Spinal cord (tissue), 3 donors: Measurements from ENCODE around the genes HESX1 and PDHB.

DNA sequence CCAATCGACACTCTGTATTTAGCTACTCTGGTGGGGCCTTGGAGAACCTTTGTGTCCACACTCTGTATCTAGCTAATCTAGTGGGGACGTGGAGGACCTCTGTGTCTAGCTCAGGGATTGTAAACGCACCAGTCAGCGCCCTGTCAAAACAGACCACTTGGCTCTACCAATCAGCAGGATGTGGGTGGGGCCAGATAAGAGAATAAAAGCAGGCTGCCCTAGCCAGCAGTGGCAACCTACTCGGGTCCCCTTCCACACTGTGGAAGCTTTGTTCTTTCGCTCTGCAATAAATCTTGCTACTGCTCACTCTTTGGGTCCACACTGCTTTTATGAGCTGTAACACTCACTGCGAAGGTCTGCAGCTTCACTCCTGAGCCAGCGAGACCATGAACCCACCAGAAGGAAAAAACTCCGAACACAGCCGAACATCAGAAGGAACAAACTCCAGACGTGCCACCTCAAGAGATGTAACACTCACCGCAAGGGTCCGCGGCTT, 9.5 kb upstream of the TASOR start:
- PRO-cap, result no peak
- RAMPAGE, long total RNA, result no peak

GRCh38 chr3:56787265-56787625, 14.5 kb downstream of the ARHGEF3 start:
- PRO-cap, result no peak
- RAMPAGE, long total RNA, result no peak

DNA sequence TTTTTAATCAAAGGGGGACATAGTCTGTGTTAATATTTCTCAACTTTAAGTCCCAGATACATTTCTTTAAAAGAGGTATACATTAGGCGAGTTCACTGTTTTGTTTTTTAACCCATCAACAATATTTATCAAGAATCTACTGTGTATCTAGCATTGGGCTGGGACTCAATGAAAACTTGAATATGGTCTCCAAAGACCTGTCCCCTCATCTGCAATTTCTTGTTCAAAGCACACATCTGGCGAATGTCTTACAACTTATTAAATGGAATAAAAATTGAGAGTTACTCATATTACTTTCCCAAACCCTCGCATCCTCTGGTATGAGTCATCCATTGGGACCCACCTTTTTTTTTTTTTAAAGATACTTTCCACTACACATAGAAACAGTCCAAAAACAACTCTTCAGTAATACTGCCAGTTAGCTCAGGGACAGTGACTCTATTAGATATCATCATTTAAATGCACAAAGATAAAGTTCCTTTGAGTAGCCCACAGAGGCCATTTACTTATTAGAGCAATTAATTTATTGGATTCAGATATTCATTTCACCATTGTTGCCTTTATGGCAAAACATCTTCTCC, 77.6 kb upstream of the ARHGEF3 start:
- PRO-cap, result no peak
- RAMPAGE, long total RNA, result no peak

DNA sequence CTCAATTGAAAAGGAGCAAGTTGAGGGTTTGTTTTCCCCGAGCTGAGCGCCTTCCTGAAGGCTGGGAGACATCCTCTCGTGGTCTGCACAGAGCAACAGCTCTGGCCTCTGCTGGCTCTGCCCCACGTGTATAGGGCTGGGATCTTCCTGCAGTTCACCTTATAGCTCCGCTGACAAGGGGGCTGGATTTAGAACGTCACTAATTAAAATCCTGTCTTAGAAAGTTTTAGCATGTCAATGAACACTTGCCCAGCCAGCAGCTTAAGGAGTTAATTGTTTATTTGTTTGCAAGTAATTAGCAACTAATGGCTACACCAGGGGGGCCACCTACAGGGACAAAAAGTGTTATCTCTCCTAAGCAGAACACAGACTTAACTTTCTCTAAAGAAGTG, at the start of gene HESX1:
Gene HESX1, minus strand, starts transcription at position 132 of the 392 bp plus-strand sequence.
- PRO-cap, result no peak
- RAMPAGE, long total RNA, result no peak

DNA sequence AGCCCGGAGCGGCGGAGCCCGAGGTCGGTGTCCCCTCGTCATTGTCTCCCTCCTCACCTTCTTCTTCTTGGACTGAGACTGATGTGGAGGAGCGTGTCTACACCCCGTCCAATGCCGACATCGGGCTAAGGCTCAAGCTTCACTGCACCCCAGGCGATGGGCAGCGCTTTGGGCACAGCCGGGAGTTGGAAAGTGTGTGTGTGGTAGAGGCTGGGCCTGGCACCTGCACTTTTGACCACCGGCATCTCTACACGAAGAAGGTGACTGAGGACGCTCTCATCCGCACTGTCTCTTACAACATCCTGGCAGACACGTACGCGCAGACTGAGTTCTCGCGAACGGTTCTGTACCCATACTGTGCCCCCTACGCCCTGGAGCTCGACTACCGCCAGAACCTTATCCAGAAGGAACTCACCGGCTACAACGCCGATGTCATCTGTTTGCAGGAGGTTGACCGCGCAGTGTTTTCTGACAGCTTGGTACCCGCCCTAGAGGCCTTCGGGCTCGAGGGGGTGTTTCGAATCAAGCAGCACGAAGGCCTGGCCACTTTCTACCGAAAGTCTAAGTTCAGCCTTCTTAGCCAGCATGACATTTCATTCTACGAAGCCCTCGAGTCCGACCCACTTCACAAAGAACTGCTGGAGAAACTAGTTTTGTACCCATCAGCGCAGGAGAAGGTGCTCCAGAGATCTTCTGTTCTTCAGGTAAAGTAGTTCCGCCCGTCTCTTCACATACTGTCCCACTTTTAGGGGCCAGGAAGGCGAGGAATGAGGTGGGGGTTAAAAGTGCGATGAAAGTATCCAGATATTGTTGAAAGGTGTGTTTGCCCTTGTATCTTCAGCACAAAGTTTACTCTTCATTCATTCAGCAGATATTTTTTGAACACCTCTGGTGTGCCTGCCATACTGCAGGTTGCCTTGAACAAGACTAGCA, 1.2 kb downstream of the PDE12 start:
- PRO-cap, result no peak
- RAMPAGE, long total RNA, result no peak

DNA sequence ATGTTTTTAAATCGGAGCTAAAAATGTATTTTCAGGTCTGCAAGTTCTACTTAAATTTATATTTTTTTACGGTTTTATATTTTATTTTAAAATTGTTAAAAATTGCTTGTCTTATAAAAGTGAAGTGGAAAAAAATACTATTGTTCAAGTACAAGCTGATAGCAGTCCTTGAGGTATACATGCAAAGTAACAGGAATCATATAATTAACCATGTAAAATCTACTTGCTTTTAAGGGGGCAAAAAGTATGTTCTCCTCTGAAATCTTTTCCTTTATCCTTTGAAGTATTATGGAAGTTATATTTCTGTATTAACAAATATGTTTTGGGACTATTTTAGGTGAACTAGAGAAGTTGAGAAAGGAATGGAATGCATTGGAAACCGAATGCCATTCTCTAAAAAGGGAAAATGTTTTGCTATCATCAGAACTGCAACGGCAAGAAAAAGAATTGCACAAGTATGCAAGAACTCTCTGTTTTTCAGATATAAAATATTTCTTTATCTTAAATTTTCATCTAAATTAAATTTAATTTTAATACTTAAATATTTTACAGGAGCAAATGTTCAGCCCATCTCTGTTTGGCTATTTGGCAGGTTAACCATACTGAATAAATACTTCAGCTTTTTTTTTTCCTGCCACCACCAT, 95.3 kb upstream of the FLNB start:
- PRO-cap, result no peak
- RAMPAGE, long total RNA, result no peak

DNA sequence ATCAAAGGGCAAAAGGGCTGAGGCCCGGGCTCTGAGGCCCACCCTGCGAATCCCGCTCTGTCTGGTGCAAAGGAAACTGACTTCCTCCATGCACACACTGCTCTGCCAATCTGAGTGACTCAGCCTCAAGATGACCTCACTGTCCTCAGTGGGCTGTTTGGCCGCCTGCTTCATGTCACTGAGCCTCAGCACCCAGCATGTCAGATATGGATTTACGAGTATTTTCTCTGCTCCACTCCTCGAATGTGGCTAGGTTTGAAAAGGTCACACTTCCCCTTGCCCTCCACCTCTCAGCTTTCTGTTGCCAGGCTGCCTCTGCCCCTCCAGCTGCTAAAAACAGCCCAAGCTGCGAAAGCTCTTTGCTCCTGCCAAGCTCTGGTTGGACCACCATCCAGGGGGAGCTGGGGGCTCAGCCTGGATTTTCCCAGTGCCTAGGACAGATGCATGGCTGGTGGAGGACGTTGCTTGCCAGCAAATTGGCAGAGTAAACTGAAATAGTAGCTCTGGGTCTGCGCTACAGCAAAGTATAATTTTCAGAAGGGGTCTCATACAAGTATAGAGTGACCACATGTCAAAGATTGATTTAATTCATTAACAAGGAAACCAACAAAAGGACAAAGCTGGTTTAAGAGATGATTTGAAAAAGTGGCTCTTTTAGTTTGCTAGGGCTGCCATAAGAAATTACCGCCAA, 56.6 kb upstream of the FLNB start:
- PRO-cap, result no peak
- RAMPAGE, long total RNA, result no peak

- PRO-cap, result no peak
- RAMPAGE, long total RNA, result no peak
Measured at GRCh38 chr3:57952186-57952927, 55.9 kb upstream of the FLNB start.

GRCh38 chr3:57969522-57970362, 38.5 kb upstream of the FLNB start:
- PRO-cap, result no peak
- RAMPAGE, long total RNA, result no peak

GRCh38 chr3:57971970-57972468, 36.2 kb upstream of the FLNB start:
- PRO-cap, result no peak
- RAMPAGE, long total RNA, result no peak

DNA sequence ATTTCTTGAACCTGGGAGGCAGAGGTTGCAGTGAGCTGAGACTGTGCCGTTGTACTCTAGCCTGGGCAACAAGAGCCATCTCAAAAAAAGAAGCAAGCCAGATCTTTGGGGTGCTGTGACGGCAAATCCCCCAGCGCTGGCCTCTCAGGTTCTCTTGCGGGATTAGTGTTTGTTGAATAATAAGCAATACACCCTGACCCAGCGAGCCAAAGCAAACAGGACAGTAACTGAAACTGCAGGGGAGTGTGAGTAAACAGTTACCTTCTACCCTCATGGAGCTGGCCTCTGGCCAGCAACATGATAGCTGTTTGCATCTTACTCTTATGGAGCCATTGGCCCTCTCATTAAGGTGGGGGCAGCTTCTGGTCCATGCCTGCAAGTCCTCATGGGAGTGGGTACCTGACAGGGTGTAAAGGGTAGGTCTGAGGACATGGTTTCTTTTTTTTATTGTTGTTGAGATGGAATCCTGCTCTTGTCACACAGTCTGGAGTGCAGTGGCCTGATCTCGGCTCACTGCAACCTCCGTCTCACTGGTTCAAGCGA, 31.9 kb downstream of the FLNB start:
- PRO-cap, result no peak
- RAMPAGE, long total RNA, result no peak

- PRO-cap, result no peak
- RAMPAGE, long total RNA, result no peak
Measured at GRCh38 chr3:58193301-58193724, 17.5 kb downstream of the DNASE1L3 start.

- PRO-cap, result no peak
- RAMPAGE, long total RNA, result no peak
Measured at GRCh38 chr3:58214367-58215520, 4.0 kb upstream of the DNASE1L3 start.

DNA sequence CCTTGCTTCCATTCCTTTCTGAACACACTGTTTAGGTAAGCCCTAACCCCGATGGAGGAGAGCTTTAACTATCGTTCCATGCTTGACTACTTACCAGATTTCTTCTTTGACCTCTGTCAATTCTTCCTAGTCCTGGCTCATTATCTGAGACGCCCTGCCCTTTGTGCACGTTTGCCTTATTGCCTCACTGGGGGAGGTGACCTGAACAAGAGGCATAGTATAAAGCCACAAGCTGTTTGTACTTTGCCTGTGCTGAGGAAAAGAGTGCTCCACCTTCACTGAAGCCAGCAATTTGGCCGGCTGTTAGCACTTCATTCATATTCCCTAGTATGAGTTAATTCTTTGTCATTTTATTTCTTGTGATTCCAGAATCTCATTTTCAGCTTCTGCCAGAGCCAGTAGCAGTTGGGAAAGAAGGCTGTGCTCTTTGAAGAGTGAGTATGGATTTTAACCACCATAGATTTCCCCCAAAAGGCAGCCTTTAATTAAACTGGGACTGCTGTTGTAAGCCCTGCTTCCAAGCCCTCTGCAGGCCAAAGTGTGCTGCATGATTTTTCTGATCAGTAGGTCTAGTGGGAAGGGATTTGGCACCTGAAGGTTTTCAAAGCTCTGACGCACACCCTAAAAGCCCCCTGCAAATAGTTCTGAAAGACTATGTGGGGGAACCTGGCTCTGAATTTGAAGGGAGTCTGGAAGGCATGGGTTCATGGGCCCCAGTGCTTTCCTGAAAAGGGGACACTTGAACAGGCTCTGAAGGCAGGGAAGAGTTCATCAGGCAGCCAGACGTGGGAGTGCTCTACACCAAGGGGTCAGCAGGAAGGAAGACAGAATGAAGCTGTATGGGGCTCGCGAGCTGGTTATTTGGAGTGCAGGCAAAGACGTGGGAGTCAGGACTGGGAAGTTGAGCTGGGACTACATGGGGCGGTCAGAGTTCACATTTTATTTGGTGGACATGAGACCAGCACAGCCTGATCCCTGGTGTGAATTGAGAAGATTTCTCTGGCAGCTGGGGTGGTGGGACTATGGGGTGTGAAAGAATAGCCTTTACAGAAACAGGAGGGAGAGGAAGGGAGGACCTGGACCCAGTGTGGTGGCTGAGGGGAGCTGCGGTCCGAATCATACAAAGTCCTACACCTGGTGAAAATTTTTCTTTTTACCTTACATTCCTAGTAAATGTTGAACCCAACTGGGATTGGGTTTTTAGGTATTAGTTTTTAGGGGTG, 12.3 kb downstream of the ABHD6 start:
- PRO-cap, result no peak
- RAMPAGE, long total RNA, result no peak

- PRO-cap, result no peak
- RAMPAGE, long total RNA, result start-site peak on the minus strand at chr3:58433816-58433854, 1,237 and 1,277 reads in 2 replicates
Measured at GRCh38 chr3:58433252-58434327, at the start of gene PDHB. Gene PDHB (minus strand): TSS chr3:58433832.

DNA sequence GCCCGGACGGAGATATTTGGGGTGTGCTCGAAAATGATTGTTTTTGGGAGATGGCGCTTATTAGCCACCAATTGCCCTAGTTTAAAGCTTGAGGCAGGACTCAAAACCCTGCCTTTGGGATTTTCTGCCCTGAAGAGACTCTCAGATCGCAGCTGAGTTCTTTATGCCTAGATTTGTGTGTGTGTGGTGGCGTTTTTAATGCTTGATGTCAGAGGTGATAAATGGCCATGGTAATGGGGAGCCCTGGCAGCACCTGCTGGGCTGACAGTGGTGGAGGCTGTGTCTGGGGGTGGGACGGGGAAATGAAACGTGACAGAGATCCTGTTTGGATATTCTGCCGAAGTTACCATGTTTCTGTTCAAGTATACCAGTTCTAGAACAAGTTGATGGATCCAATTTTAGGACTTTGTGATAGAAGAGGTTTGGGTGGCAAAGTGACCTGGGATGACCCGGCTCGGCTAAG, 674 bp downstream of the KCTD6 start:
- PRO-cap, result no peak
- RAMPAGE, long total RNA, result no peak

- PRO-cap, result no peak
- RAMPAGE, long total RNA, result no peak
Measured at GRCh38 chr3:58528683-58529085, 8.3 kb downstream of the ACOX2 start.

DNA sequence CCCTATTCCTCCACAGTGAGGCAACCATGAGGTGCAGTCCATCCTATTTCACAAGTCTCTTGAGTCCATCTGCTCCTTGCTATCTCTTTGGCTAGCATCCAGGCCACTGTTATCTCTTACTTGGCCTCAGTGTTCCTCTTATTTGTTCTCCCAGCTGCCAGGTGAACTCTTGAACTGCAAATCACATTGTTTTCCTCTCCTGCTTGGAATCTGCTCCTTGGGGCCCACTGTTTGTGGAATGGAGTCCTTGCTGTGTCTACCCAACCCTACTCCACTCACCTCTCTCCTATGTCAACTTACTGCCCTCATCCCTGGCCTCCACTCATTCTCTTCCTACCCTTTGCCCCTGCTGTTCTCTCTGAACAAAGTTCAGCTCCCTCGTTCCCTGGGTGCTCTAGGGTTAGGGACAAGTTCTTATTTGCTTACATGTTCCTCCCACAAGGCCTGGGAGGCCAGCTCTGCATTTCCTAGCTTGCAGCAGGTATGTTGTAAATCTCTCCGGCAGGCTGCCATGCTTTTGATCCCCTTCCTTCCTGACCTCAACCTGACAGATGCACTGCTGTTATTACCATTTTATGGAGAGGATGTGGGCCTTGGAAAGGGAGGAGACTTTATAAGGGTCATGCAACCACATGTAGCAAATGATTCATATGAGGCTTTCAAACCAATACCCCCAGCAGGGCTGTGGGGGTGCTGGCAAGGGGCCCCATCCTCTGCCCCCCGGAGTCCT, 991 bp downstream of the ACOX2 start:
- PRO-cap, result no peak
- RAMPAGE, long total RNA, result no peak

GRCh38 chr3:58585835-58586510, 8.8 kb upstream of the FAM107A start:
- PRO-cap, result no peak
- RAMPAGE, long total RNA, result no peak

DNA sequence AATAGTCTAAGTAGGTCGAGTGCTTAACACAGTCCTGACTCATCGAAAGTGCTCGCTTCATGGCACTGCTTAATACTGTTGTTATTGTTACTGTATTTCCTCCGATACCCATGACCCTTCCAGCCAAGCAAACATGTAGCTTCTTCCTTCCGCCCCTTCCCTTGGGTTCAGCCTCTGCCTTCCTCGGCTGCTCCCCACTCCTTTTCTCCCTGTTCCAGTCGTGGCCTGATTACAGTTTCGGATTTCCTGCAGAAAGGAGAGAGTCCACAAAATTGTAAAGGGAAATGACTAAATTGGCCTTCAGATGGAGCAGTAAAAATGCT, 37.8 kb downstream of the FAM3D start:
- PRO-cap, result no peak
- RAMPAGE, long total RNA, result no peak